Left common carotid artery plus branches (tissue), 1 donor: ENCODE measurements around a stretch of chr1.

DNA sequence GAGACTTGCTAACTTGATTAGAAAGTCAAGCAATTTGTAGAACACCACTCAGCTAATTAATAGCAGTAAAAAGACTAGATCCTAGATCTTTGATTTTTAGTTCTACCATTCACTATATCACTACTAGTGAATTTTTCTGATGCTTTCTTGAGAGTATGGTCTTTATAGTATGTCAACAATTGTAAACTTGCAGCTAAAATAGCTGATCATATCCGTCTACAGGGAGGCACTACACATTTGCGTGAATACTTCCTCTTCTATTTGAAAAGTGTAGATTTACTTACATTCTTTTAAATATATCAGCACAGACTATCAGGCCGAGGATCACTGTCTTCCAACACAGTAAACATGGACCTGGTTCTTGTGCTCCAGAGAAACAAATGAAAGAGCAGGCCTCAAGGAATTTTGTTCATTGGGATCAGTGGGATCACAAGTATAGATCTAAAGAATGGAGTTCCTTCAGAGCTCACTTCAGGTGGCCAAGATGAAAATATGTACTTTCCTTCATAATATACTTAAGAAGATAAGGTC is 18.6 kb upstream of the PTPRC start:
- PRO-cap = no peak

GRCh38 chr1:200038455-200038811 is 10.9 kb downstream of the NR5A2 start:
- PRO-cap = no peak

GRCh38 chr1:200075827-200076480 is 48.4 kb downstream of the NR5A2 start:
- PRO-cap = no peak

DNA sequence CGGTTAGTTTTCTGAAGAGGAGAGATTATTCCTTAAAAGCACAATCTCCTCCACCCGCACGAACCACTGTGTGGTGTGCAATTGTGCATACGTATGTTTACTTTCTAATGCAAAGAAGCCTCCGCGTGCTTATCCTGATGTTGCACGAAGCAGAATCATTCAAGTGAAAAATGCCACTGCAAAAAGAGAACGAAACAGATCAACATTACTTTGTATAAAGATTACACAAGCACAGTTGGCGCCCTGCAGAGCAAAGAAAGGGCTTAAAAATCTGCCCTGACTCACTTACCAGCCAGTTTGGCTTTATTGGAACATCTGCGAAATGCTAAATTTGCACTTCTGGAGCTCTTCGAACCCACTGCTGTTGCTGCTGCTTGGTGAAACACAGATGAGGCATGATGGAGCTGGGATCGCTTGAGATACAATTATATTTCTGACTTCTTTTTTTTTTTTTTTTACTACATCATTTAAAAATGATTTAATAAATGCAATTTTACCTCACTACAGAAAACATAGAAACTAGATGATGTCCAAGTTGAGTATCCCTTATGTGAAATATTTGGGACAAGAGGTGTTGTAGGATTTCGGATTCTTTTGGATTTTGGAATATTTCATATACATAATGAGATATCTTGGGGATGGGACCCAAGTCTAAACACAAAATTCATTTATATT is 166.6 kb downstream of the ZNF281 start:
- PRO-cap = no peak

GRCh38 chr1:200296140-200296704 is 113.6 kb downstream of the ZNF281 start:
- PRO-cap = no peak

DNA sequence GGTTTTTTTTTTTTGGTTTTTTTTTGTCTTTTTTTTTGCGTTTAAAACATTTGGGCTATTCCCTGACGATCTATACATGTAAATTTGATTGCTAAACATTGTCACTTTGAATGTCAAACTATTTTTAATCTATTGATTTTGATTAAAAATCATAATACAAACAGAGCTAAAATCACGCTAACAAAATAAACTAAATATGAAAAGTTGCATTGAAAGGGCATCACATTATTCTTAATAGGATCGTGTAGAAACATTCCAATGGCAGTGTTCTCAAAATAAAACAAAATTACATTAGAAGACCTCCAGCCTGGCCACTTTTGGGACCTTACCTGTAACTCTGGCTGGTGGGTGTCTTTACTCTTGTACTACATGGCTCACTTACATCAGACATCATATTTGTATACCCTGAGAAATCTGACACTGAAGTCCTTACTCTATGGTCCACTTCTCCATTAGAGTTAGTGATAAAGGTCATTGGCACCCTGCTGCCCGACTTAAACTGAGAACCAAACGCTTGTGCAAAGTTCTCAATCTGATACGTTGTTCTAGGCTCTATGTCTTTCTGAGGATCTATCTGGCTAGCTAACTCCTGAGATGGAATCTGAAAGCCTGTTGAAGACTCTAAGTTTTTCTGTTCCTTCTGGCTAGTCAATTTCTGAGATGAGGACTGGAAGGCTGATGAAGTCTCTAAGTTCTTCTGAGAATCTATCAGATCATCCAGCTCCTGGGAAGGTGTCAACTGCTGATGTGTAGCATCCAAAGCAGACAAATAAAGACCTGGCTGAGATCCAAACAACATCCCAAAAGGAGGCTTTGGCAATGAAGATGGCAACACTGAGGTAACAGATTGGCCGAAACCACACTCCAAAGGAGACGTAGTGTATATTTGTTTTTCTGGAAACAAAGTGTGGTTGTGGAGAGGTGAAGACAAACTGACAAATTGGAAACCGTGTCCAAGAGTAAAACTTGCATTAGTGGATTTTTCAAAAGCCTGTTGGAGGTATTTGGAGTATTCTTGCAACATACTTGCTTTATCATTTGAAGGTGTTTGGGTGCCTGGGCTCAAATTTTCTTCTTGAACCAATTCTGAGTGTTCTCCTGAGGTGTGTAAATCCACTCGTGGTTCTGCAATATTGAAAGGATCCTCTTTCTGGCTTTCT is 2.8 kb downstream of the ZNF281 start:
- PRO-cap = no peak

DNA sequence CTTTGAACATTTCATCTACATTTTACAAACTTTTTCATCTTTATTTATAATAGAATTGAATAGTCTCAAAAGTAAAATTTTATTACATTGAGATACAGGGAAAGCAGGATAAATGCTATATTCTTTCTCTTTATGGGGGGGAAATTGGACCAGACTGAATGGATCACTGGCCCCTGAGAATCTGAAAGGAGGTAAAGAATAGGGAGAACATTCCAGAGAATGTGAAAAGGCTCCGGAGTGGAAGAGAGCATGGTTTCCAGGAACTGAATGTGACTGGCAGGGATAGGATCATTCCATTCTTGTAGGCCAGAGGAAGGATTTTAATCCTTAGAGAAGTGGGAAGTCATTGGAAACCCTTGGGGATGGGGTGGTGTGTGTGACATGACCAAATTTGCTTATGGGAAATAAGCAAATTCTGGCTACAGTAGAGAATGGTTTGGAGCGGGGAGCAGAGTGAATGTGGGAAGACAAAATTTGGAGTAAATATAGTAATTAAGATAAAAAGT is 11.0 kb downstream of the CAMSAP2 start:
- PRO-cap = no peak

- PRO-cap = no peak
Observed at GRCh38 chr1:200891759-200892273, 2.9 kb upstream of the INAVA start.

GRCh38 chr1:200899918-200900236 is 5.2 kb downstream of the INAVA start:
- PRO-cap = no peak

DNA sequence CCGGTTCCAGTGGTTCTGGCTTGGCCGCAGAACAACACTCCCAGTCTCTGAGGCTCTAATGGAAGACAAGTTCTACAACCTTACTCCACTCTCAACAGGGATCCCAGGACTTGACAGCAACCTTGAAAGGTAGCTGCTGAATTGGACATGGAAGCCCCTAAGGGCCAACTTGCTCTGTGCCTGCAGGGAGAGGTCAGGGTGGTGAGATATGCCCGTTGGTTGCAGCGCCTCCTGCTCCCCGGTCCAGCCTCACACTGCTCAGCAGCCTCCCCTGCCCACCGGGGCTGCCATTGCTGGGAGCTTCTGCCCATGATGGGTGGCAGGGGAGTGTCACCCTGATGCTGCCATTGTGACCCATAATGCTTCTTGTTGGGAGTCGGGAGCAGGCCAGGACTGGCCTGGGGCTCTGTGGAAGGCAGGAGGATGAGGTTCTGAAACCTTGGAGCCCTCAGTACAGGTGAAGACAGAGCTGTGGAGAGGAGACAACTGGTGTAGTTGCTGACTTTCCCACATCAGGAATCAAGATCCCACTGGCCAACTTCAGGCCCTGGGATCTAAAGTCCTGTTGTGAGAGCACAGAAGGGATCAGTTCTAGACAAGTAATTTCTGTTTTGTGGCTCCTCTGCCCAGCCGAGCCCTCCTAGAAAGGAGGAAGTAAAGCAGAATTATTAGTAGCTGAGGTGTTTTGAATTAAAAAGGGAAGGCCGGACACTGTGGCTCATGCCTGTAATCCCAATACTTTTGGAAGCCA is 8.0 kb downstream of the INAVA start:
- PRO-cap = no peak

GRCh38 chr1:200969985-200970465 is 53.5 kb downstream of the KIF21B start:
- PRO-cap = no peak

DNA sequence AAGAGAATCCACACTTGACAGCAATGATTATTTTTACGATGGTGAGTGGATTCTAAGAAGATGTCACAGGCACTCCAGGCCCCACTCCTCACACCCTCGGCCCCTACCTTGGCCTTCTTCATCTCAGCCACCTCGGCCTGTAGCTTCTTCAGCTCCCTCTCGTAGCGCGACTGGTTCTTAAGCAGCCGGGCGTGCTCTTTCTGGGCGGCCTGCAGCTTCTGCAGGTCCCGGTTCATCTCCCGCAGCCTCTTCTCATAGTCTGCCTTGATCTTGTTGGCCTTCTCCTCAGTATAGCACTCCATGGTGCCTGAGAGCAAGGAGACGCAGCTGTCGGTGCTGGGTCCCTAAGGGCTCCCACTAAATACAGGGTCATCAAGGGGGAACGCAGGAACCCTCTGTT is 27.4 kb downstream of the KIF21B start:
- PRO-cap = no peak

DNA sequence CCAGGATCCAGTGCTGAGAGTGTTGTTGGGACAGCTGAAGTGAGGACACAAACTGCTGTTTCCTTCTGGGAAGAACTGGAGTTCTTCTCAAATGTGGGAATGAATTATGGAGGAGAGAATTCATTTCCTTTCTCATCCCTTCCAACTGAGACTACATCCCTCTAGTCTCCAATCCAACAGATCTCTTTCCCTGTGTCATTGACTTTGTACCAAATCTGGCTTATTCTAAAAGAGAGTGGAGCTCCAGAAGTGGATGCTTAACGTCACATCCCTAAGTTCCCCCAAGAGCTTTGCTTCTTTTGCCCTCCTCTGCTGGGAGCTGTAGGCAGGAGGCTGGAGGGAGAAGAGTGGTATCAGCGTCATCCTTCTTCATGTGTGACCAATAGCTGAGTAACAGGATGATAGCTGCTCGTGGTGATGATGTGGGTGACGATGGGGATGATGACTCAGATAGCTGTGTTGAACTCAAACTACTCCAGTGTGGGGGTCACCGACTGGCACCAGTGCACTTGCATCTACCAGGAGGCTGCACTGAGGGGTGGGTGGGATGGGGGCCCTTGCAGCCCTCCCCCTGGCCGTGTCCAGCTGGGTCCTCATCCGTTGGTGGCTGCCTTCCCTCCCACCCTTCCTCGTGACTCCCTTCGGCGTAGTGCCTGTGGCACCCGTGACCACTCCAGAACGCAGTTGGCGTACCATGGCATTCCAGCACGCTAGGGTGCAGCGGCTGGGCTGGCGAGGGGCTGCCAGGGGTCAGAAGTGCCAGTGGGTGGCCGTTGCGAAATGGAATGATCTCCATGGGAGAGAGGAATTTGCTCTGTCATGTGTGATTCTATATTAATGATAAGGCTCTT is 1.0 kb downstream of the IGFN1 start:
- PRO-cap = no peak

GRCh38 chr1:201268556-201269152 is 14.7 kb upstream of the PKP1 start:
- PRO-cap = no peak

GRCh38 chr1:201284008-201284360 is 678 bp downstream of the PKP1 start:
- PRO-cap = no peak

GRCh38 chr1:201376496-201377504 is 680 bp downstream of the TNNT2 start:
- PRO-cap = no peak

- PRO-cap = no peak
Observed at GRCh38 chr1:201380795-201381604, 3.5 kb upstream of the TNNT2 start.

- PRO-cap = no peak
Observed at GRCh38 chr1:201382430-201382846, 5.0 kb upstream of the TNNT2 start.

DNA sequence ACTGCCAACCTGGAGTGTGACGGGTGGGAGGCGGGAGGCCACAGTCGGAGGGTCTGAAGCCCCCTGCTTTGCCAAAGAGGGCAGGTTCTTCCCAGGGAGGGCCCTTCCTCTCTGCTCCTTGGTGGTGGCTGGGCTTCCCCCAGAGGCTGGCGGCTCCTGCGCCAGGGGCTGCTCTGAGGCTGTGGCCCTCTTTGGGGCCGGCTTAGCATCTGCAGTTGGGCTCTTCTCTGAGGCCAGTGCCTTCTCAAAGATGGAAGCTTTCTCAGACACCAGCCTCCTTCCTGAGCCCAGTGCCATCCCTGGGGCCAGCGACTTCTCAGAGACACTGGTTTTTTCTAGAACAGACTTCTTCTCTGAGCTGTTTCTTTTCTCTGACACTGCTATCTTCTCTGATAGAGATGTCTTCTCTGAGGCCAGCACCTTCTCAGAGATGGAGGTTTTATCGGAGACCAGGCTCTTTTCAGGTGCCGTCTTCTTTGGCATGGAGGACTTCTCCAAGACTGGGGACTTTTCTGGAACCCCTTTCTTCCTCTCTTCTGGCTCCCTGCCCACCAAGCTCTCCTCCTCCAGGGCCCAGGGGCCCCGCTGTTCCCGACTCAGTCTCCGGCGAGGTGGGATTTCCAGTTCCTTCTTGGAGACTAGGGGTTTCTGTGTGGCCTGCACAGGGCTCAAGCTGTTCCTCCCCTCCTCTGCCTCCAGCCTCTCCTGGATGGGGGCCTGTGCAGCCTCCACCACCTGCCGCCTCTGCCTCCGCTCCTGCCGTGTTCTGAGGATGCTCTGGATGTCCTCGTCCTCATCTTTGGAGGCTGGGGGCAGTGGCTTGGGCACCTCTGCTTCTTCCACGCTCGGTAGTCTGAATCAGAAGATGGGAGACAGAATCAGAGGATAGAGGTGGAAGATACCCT is 9.1 kb upstream of the TNNT2 start:
- PRO-cap = no peak

- PRO-cap = no peak
Observed at GRCh38 chr1:201463433-201463892, 5.5 kb downstream of the PHLDA3 start.